Temporal lobe (tissue), 2 donors: Measurements from ENCODE around the genes DSC1, DSG3, TTR and MEP1B.

DNA sequence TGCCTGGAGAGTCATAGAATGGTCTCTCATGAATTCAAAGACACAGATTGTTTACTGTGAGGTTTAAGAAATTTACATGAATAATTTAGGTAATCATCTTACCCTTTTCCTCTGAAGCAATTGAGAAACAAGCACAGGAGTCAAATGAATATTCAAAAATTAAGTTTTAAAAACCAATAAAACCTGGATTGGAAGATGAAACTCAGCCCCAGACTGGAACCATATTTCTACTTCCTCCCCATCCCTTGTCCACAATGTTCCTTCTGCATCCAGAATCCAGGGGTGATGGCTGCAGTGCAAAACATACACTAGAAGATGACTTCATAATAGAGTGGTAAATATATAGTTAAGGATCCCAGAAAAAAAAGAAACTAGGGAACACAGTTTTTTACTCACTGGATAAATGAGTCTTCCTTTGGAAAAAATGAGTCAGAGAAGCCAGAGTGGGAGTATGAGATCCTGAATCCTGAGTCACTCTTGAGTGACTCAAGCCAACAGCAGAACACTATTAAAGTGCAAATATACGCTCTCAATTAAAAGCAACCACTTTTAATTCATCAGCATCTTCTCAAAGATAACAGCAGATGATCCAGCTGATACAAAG lies 987.0 kb upstream of the CDH2 start:
- RAMPAGE, long total RNA, result no peak

DNA sequence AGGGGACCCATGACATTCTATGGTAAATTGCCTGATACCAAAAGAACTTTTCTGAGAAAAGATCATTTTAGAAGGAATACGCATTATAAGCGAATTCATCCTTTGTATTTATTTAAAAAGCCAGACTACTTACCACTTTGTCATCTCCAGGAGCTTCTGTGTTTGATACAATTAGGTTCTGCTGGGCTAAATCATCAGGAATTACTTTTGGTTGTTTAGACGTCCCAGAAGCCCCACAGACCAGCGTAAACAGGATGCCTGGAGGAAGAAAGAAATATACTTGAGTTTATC lies 28.0 kb upstream of the DSC3 start:
- RAMPAGE, long total RNA, result no peak

DNA sequence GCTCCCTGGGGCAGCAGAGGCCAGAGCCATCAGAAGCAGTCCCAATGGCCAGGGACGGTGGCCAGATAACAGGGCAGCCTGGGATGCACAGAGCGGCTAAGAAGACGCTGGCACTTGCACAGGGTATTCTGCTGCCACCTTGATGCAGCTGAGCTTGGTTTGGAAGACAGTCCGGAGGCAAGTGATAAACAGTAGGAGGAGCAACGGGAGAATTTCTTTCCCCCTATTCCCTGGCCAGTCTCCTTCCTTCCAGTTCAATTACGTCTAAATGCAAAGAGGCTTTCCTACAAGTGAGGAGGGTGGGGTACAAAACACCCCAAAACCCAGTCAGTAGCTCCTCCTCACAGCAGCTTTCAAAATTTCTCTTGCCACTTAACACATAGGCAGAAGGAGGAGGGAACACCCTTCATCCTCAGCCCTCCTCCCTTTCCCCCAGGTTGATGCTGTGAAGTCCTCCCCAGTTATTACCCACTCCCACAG lies at the start of gene DSC1:
Gene DSC1, minus strand, starts transcription at position 292 of the 480 bp plus-strand sequence.
- RAMPAGE, long total RNA, result no peak

GRCh38 chr18:31232940-31233647 lies 70.4 kb upstream of the DSC1 start:
- RAMPAGE, long total RNA, result no peak

- RAMPAGE, long total RNA, result no peak
Observed at GRCh38 chr18:31243636-31244650, 74.0 kb upstream of the DSG1 start.

GRCh38 chr18:31343391-31343769 lies 25.4 kb downstream of the DSG1 start:
- RAMPAGE, long total RNA, result no peak

- RAMPAGE, long total RNA, result no peak
Observed at GRCh38 chr18:31397140-31397731, 20.7 kb downstream of the DSG4 start.

DNA sequence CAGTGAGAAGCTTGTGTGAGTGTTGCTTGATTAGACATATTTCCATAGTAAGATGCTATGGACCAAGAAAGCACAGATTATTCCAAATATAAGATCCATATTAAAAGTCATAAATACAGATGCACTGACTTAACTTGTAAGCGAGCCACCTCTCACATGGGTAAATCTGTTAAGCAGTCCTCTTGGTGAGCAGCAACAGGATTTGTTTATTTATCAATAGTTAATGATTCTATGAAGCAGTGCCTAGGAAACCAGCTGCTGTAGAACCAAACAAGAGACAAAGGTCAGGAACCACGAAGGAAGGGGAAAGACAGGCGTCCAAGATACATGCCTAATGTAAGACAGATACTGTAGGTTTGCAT lies 24.9 kb downstream of the DSG4 start:
- RAMPAGE, long total RNA, result no peak

GRCh38 chr18:31447382-31448117 lies at the start of gene DSG3:
TSS of gene DSG3 (plus strand) at chr18:31447741.
- RAMPAGE, long total RNA, result no peak

DNA sequence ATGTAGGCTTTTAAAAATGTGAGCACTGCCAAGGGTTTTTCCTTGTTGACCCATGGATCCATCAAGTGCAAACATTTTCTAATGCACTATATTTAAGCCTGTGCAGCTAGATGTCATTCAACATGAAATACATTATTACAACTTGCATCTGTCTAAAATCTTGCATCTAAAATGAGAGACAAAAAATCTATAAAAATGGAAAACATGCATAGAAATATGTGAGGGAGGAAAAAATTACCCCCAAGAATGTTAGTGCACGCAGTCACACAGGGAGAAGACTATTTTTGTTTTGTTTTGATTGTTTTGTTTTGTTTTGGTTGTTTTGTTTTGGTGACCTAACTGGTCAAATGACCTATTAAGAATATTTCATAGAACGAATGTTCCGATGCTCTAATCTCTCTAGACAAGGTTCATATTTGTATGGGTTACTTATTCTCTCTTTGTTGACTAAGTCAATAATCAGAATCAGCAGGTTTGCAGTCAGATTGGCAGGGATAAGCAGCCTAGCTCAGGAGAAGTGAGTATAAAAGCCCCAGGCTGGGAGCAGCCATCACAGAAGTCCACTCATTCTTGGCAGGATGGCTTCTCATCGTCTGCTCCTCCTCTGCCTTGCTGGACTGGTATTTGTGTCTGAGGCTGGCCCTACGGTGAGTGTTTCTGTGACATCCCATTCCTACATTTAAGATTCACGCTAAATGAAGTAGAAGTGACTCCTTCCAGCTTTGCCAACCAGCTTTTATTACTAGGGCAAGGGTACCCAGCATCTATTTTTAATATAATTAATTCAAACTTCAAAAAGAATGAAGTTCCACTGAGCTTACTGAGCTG lies at the start of gene TTR:
Gene TTR, plus strand, starts transcription at position 553 of the 828 bp plus-strand sequence.
- RAMPAGE, long total RNA, result no peak

- RAMPAGE, long total RNA, result no peak
Observed at GRCh38 chr18:31941903-31942259, 1.0 kb downstream of the TRAPPC8 start.

GRCh38 chr18:32160545-32160991 lies 29.3 kb upstream of the MEP1B start:
- RAMPAGE, long total RNA, result no peak

- RAMPAGE, long total RNA, result no peak
Observed at GRCh38 chr18:32189967-32190166, at the start of gene MEP1B. TSS of gene MEP1B (plus strand) at chr18:32190039.

DNA sequence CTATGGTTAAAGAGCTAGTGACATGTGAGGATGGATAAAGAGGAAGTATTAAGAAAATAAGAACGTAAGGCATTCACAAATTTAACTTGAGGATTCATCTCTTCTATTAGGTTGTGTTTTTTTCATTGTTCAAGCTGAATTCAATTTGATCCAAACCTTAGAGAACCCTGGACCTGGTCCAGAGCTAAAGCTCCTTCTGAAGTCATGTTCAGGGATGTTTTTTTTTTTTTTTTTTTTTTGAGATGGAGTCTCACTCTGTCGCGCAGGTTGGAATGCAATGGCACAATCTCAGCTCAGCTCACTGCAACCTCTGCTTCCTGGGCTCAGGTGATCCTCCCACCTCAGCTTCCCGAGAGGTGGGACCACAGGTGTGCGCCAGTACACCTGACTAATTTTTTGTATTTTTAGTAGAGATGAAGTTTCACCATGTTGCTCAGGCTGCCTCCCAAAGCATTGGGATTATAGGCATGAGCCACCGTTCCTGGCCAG lies 80.9 kb downstream of the MEP1B start:
- RAMPAGE, long total RNA, result no peak

DNA sequence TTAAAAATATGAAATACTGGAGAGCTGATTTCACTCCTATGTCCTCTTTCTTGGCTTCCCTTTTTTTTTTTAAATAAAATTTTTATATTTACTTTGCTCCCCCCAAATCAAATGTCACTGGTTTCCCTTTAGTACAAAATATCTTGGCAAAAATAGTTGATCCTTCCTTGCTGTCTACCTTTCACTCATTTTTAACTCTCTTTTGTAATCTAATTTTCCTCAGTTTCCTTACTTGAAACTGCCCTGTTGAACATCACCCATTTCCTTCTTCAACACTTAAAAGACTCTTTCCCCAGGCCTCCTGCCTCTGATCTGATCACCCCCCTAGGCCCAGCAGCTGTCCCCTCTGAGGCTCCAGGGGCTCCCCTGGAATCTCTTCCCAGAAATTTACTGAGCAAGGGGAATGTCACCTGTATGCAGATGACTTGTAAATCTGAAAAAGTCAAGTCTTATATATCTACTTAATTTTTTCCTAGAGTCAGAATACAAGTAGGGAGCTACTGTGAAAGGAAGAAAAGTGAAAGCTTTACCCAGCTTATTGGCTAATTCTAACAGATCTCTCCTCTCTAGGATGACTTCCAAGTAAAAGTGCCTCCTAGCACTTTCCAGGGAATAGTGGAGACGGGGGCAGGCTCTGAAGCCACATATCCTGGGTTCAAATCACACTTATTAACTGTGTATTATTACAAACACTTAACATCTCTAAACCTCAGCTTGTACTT lies 85.4 kb downstream of the GAREM1 start:
- RAMPAGE, long total RNA, result no peak

DNA sequence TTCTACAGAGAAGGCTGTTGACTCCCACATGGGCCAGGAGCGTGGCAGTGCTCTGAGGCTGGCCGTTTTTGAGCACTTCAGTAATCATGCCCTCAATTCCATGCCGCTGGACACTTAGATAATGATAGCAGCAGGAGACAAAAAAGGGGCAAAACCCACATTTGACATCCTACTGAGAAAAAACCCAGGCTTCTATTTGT lies 51.8 kb downstream of the KLHL14 start:
- RAMPAGE, long total RNA, result no peak

DNA sequence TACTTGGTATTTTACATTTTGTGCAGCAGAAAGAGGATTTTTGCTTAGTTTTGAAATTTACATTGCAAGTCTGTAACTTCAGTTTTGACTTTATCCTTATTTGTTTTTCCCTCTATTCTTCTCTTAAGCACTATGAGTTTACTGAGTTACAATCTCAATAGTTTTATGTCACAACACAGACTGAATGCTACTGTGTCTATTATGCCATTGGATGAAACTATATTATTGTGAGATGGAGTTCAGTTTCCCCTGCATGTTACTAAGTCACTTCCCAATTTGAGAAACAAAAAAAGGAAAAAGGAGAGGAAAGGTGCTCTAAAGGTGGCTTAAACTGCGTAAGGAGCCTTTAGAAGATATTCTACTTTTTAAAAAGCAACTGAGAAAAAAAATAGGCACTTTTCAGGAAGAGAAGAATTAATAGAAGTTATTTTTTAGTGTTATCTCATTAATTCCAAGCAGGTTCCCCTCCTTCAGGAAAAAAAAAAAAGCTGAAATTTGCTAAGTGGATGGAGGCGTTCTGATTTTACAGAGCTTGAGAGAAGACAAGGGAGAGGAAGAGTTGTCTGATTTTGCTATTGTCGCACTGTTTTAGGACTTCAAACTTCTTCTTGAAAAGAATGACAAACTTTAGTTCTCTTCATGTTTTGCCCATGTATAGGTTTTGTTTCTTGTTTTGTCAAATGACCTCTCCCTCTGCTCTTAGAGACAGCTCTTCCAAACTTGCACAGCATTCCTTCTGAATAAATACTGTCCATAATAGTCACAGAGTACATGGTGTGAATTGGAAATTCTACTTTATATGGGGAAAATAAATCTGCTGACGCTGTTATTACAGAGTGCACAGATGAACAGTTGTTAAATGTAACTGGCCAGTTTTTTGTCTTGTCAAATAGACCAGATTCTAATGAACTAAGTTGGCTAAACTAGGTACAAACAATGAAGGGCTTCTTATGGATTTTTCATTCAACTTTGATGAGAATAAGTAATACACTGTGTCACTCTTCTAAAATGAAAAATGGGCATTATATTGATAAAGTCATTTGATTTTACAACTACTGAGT lies 116.1 kb upstream of the DTNA start:
- RAMPAGE, long total RNA, result no peak

- RAMPAGE, long total RNA, result no peak
Observed at GRCh38 chr18:34659627-34660146, 50.4 kb upstream of the DTNA start.

DNA sequence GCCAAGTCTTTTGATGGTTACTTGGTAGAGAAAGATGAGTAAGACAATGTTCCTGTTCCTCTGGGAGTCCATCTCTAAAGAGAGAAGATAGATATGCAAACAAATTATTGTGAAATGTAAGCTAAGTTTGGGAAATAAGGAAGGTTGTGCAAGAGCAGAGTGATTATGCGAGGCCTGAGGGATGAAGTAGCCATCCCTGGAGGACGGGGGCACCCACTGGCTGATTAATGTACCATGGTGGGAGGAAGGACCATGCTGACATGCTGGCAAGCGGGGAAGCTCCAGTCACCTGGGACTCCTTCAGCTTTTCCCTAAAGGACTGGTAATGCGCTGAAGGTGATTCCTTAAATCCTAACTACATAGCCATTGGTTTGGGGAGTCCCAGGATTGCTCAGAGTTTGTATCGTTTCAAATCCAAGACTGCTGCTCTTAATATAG lies 897 bp upstream of the DTNA start:
- RAMPAGE, long total RNA, result no peak

DNA sequence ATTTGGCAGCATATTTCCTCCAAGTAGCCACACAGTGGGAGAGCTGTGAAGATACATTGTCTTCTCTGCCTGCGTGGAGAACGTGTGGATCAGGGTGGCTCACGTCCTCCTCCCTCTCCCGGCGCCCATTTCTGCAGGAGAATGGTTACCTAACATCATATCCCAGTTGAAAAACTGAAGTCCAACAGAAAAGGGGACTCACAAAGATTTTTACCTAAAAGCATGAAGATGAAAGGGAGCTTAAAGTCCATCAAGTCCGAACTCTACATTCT lies 98.0 kb upstream of the MAPRE2 start:
- RAMPAGE, long total RNA, result no peak